Measurements from ENCODE around the gene RASGRF2.

DNA sequence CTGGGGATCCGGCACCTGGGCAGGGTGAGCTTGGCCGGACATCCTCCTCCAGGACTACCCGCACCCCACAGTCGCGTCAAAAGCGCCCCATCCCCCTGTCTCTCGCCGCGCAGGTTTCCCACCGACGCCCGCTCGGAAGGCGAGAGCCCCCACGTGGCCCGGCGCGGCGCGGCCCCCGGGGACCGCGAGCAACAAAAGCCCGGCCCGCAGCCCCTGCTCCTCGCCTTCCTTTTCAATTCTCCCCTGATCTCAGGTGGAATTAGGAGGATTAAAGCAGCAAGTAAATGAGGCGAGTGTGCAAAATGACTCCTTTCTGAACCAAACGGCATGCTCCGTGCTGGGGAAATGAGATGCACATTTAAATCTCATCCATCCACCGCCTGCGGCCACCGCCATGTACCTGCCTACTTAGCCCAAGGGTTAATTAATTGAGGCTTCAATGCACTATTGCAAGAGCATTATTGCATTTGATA, 196.6 kb upstream of the TBCA start:
- PRO-cap = no peak
- RAMPAGE, long total RNA = no peak

DNA sequence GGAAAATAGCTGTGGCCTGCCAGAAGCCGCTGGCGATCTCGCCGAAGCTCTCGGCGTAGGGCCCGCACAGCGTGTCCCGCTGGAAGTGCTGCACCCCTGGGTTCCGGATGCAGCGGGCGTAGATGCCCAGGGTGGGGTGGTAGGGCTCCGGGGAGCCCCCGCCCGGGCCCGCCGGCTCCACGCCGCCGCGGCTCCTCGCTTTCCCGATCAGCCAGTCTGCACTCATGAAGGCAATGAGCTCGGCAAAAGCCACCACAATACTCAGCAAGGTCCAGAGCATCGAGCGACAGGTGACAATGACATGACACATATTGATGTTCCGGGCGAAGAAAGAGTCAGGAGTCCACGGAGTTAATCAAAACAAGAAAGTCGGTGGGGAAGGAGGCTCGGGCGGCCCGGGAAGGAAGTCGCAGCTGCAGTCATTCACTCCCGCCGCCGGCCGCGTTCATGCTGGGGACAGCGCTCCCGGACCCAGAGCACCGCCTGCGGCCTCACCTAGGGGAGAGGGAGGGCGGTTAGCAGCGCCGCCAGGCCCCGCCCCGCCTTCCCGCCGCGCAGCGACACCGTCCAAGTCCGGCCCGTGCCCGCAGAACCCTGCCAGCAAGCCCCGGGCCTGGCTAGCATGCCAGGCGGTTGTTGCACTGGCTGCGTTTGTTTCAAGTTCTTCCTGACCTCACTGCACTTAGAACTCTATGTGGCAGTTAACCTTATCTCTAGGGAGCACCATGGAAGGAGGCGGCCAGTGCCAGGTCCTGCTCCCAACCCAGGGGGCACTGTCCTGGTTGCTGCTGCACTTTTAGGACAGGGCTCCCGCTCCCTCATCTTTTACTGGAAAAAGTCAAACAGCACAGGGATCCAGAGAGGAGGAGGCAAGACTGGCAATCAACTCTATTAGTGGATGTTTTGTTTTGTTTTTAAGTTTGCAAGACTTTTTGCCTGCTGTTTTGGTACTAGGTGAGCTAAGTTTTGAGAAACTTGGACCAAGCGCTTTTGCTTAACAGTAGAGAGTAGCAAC, 138.4 kb downstream of the LHFPL2 start:
- PRO-cap = no peak
- RAMPAGE, long total RNA = no peak

- PRO-cap = no peak
- RAMPAGE, long total RNA = no peak
Measured at GRCh38 chr5:78627529-78628015, 21.0 kb downstream of the LHFPL2 start.

GRCh38 chr5:78677732-78678205, 29.2 kb upstream of the LHFPL2 start:
- PRO-cap = no peak
- RAMPAGE, long total RNA = no peak

DNA sequence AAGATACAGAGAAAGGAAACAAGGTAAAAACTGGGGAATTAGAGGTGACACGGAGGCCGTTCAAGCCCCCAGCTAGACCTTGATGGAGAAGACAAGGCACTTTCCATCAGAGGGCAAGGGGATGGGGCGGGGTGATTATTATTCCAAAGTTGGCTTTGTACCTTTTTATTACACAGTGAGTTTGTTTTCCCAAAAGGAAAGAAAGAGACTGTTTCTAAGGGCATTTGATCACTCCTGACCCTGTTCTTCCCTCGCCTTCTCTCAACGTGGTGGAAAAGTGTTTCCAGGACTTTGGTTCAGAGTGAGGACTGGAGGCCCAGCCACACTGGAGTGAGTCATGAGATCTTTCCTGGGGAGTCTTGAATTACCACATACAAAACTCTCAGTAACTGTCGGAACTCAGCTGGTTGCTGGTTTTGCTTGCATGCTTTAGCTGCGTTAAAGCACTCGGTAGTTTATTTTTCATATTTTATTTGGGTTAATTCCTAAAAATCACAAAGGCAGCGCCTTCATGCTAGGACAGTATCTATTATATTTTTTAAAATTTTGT, 77.9 kb downstream of the ARSB start:
- PRO-cap = no peak
- RAMPAGE, long total RNA = no peak

DNA sequence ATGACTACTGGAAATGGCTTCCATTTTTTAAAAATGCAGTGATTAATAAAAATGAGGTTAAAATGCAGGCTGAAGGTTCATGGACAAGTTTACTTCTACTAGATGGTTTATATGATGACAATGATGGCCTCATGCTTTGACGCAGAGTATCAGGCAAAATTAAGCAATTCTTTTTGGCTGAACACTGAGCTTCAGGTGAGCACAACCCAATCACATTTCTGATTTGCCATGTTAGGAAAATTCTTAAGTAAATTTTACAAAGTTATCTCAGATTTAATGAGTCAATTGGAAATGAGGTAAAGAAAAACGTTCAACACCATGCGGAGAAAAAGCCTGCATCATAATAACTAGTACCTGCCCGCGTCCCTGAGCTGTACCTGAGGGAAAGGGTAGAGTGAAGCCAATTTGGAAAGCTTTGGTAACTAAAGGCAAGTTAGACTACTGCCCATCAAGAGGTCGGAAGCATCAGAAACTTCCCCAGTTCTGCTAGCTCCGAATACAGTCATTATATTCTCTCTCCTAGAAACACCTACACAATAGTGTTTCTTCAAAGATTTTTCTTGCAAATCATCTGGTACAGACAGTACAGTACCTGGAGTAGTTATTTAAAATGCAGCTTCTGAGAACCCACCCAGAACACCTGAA, 22.1 kb downstream of the DMGDH start:
- PRO-cap = no peak
- RAMPAGE, long total RNA = no peak

DNA sequence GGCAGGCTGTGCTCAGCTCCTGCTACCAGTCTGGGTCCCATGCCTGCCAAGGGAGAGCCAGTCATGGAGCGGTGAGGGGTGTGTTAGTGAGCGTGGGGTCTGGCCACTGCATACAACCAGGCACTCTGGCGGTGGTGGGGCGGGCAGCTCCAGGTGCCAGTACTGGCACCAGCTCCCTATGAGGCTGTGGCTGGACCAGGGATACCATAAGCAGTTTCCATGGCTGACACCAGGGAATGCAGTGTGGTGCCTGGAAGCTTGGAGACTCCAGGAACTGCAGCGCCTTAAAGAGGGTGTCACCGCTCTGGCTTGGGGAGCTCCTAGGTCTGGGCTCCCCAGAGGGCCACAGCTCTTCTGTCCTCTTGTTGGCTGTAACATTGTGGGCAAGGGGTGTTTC, 22.5 kb downstream of the JMY start:
- PRO-cap = no peak
- RAMPAGE, long total RNA = no peak

DNA sequence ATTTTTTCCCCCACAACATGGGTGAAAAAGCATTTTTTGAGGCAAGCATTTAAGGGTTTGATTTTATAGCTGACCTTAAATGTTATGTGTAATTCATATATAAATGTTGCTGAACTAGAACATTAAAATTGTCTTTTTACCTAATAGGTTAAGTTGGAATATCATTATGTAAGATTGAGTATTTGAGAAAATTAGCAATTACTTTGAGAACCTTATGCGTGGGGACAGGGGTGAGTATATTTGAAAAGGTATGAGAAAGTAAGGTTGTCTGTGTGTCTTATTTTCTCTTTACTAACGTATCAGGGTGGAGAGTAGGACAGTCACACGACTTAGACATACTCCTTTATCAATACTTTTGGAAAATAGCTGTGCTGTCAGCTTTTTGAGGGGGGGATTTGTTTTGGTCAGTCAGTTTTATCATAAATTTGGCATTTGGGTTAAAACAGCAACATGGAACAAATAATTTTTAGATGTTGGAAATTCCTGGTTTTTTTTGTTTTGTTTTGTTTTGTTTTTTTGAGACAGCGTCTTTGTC, 43.5 kb downstream of the JMY start:
- PRO-cap = no peak
- RAMPAGE, long total RNA = no peak

GRCh38 chr5:79290974-79291285, 55.0 kb downstream of the JMY start:
- PRO-cap = no peak
- RAMPAGE, long total RNA = no peak

DNA sequence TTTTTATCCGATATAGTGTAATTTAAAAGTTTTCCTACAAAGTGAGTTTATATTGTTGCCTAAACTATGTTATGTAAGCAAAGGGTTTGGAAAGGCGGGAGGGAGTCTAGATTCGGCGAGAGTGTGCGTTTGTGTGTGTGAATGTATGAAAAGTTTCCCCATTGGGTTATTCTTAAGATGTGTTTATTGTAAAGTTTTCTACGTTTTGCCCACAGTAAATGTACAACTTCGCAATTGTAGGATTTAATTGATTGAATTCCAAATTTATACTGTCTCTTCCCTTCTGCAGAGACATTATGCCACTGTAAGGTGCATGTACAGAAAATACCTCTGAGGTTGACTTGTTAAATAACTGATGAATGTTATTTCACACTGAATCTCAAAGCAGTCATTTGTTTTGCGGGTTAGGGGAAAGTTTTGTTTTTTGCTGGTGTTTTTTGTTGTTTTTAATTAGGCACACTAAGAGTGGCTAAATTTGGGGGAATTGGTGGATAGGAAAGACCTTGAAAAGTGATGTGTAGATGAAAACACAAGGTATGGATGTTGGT, 89.9 kb downstream of the JMY start:
- PRO-cap = no peak
- RAMPAGE, long total RNA = no peak

- PRO-cap = no peak
- RAMPAGE, long total RNA = no peak
Measured at GRCh38 chr5:79512638-79512944, 1.3 kb downstream of the HOMER1 start.

GRCh38 chr5:79697144-79697794, 7.6 kb downstream of the CMYA5 start:
- PRO-cap = no peak
- RAMPAGE, long total RNA = no peak

DNA sequence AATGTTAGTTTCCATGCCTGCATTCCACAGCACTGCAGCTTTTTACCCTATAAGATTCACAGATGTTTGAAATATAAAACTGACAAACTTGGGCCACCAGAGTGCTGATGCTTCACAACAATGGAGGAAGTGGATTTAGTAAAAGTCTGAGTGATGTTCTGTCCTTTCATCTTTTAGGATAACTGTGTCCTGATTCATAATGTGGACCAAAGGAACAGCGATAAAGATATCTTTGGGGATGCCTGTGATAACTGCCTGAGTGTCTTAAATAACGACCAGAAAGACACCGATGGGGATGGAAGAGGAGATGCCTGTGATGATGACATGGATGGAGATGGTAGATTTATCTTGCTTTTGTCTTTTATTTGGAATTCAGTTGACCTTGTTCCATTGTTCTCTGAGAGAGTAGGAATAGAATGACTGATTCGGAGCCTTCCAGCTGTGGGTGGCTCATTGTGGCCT, 35.7 kb downstream of the THBS4 start:
- PRO-cap = no peak
- RAMPAGE, long total RNA = no peak

GRCh38 chr5:80082113-80082624, 47.0 kb downstream of the THBS4 start:
- PRO-cap = no peak
- RAMPAGE, long total RNA = no peak

DNA sequence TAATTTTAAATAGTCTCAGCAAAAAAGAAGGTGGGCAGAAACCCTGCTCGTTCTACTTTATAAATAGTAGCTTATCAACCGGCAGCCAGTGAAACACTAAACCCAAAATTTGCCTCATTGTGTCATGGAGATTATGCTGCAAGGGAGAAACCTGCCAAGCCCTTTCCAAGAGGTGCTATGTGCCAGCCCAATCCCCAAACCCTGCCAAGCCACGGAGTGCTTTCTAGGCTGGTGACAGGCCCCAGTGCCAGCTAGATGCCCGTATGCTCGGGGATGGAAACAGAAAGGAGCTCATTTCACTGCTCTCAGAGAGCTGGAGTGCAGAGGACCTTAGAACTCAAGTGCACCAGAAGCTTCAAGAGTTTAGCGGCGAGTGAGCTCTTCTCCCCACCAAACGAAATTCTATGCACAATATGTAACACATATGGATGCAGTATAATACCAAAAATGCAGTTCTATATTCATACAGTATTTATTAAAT, 38.6 kb downstream of the SERINC5 start:
- PRO-cap = no peak
- RAMPAGE, long total RNA = no peak

DNA sequence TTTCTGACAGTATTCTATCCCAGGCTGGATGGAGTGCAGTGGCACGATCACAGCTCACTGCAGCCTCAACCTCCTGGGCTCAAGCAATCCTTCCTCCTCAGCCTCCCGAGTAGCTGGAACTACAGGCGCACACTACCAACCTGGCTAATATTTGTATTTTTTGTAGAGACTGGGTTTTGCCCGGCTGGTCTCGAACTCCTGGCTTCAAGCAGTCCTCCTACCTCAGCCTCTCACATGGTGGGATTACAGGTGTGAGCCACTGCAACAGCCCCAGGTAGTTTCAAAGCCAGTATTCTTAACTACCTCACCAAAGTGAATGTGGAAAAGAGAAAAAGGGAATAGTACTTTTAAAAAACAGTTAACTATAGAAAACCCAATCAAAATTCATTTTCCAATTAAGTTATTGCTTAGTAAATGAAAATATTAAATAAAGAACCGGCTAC, 25.0 kb downstream of the SERINC5 start:
- PRO-cap = no peak
- RAMPAGE, long total RNA = no peak

DNA sequence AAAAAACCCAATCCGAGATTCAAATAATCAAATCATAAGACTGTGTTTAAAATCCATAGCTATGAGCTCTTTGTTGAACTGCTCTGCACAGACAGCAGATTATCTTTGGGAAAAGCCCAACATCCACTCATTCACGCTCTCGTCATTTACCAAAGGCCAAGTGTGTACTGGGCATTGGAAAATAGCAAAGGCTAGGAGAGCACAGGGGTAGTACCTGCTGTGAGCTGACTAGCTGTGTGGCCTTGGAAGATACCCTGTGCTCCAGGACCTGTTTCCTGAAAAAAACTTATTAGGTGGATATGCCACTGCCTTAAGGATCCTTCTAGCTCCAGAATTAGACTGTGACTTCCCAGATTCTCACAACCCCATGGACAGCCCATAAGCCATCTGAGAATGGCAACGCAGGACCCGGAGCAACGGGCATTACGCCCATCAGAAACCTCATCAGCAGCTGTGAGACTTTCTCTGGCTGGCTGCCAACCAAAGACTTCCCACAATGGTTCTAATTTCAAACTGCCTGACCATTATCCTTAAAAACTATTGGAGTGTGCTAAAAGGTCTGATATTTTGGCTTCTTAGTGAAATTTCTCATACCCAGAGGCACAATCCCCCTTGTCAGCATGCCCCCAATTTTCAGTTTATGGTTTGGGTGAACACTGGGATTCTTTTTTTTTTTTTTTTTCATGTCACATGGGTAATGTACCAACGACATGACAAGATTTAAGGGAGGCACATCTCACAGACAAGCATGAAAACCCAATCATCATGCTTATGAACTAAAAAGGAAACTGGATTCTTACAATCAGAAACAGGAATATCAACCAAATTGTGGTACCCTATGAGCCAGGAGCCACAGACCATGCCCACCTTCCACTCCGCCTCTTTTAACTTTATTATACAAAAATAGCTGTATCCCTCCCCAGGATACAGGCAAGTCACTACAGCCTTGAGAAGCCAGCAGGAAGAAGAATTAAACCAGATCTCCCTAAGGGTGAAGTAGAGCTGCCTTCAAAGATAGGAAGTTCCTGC, 16.7 kb downstream of the SERINC5 start:
- PRO-cap = no peak
- RAMPAGE, long total RNA = no peak

DNA sequence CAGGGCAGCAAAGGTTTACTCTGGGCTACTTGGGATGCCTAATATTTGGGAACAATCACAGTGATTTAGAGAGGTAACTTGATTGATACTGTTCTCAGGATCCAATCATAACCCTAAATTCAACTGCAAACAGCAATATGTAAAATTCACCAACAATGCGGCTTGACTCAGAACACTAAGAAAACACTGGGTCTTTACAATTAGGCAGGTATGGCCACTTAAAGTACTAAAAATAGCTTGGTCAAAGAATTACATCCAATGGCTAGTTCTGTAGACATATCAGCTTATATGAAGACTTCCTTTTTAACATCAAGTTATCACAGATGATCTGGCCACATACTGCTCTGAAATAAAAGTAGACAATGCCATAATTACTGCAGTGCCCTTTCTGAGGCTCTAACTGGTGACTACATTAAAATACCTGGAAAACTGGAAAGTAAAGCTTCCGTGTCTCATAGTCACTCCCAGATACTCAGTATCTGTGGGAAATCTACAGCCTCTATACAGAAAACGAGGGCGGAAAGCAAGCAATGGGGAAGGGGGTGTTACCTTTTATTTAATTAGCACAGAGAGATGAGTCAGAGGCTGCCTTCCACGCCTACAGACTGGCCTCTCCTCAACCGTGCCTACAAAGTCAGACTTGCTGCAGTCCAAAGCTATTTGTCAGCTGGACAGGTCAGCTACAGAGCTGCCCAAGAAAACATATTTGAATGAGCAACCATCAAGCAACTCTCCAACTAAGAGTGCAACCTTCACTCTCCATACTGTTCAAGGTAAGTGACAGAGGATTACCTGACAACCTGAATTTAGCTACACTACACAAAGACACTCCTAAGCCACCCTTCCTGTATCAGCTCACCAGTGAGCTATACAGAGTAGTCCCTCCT, 8.7 kb downstream of the SERINC5 start:
- PRO-cap = no peak
- RAMPAGE, long total RNA = no peak

DNA sequence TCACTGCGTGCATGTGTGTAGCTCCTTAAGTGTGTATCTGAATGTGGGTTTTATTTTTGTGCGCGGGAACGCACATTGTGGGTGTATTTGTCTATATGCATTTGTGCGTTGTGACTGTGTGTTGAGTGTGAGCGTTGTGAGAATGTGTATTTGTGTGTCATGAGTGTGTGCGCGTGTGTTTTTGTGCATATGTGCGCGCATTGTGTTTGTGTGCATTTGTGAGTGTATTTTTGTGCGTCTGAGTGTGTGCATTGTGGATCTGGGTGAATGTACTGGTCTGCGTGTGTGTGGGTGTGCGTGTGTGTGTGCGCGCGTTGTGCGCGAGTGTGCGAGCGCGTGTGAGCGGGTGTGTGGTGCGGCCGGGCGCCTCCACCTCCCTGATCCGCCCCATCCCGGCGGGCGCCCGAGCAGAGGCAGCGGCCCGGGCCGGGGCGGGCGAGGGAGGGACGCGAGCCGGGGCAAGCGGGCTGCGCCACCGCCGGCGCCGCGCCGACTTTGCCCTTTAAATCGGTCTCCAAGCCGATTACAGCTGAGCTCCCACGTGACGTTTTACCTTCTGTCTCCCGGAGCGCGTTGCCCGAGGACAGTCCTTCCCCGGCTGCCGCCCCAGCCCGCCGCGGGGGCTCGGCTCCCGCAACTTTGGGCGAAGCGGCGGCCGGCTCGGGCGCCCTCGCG, at the start of gene RASGRF2:
Gene RASGRF2, plus strand, starts transcription at position 586 of the 675 bp plus-strand sequence.
- PRO-cap = no peak
- RAMPAGE, long total RNA = no peak

DNA sequence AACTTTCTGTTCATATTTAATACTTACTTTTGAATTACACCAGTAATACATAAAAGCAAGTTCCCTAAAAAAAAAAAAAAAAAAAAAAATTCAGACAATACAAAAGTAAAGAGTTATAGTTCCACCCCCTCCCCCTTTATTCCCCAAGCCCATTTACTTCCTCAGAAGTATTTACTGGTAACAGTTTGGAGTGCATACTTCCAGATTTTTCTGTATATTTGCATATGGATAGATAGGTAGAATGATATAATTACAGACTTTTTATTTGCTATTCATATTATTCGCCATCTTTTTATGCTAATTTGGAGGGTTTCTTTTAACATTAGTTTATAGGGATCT, 88.9 kb downstream of the RASGRF2 start:
- PRO-cap = no peak
- RAMPAGE, long total RNA = no peak